Osteoblast (primary cell): ENCODE results near the genes SREBF1, TBC1D28 and ALDH3A1.

DNA sequence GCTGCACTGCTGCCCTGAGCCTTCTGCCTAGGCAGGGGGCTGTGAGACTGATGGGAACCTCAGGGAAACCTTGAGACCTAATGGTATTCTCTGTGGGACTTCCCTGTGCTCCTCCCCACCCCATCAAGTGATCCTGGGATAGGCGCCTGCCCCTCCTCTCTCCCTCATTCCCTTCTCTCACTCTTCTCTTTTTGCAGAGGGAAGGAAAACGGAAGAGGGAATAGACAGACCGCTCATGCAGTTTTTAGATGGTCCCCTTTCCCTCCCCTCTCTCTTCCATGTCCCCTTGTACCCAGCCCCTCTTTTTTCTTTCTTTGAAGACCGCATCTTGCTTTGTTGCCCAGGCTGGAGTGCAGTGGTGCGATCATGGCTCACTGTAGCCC, 20.0 kb downstream of the RAI1 start:
- CAGE, long polyA plus RNA, result no peak
- RRBS, result no CpG with 5 or more reads among the region's 5 CpGs

- CAGE, long polyA plus RNA, result no peak
- RRBS, result no CpG with 5 or more reads among the region's 11 CpGs
Measured at GRCh38 chr17:17816052-17816366, 20.8 kb downstream of the SREBF1 start.

DNA sequence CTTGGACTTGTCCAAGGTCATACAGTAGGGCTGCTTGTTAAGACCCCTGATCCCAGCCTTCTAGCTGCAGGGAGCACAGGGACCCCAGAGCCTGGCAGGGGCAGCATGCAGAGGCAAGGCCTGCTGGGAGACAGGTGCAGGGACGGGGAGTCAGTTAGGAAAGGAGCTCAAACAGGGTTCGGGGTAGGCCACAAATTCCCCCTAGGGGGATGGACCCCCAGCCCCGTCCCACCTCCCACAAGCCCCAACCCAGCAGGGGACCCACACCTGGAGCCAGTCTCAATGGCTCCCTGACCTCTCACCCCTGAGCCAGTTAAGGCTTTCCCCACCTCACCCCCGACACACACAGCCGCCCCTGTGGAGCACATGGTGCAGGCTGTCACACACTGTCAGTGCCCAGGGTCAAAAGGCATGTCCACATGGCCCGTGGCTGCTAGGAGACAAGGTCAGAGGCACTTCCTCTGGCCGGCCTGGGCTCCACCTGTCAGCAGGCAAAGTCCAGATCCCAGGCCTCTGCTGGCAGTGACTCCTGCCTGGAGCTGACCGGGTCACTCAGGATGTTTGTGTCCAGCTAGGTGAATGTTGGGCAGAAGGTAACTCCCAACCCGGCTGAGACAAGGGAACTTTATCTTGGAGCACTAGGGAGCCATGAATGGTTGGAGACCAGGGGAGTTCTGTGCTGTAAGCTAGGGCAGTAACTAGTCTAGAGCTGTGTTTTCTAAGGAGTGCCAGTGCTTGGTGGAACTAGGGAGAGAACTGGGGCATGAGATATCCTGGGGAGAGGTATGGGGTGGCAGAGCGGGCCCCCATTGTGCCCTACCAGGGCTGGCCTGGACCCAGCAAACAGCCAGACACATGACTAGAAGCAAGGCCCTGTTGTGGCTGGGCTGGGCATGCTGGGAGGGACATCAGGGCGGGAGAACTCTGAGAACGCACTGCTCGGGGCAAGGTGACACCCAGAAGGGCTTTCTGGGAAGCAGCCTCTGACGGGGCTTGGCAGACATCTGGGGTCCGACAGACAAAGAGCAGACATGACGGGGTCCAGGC, 6.0 kb downstream of the SREBF1 start:
- CAGE, long polyA plus RNA, result no peak
- RRBS, result 28% methylated on average over 3 of the region's 16 CpGs

GRCh38 chr17:17836457-17837277, at the start of gene SREBF1:
Gene SREBF1 (minus strand): TSS chr17:17836986.
- CAGE, long polyA plus RNA, result start-site peak on the minus strand at chr17:17836969-17836988, 131 and 103 reads in 2 replicates
- RRBS, result 3% methylated on average over 47 of the region's 95 CpGs

- CAGE, long polyA plus RNA, result no peak
- RRBS, result no CpG with 5 or more reads among the region's 5 CpGs
Measured at GRCh38 chr17:17840764-17841457, 4.1 kb upstream of the SREBF1 start.

DNA sequence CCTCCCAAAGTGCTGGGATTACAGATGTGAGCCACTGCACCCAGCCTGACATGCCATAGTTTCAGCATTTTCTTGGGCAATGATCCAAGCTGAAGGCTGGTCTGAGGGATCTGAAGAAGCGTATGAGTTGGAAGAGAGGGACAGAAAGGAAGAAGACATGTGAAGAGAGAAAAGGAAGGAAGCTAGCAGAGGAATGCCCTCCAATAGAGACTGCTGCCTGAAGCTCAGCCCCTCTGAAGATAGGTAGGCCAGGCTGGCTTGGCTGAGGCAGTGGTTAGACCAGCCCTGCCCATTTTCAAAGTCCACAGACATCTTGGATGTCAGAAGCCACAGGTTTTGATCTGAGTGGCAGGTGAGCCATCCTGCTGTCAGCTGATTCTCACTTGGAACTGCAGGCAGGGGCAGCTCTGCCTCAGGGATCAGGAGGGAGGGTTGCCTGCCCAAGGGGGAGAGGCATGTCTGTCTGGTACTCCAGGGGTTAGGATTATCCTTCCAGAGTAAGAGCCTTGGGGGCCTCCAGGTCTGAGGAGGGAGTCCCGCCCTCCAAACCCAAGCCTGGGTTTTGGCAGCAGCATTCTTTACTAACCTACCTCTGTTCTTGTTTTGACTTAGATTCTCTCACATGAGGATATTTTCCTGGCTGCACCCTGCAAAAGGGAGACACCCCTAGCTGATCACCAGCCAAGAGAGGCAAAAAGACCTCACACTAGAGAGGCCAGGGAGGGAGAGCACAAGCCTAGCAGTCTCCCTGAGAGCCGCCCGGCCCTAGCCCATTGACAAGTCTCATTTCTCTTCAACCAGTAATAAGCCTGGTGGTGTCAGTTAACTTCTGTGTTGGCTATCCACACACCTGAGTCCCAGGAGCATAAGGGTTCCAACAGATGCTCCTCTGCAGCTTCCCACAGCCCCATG, 18.3 kb upstream of the SREBF1 start:
- CAGE, long polyA plus RNA, result no peak
- RRBS, result no CpG with 5 or more reads among the region's 4 CpGs

GRCh38 chr17:18108794-18109063, 173 bp downstream of the MYO15A start:
- CAGE, long polyA plus RNA, result no peak
- RRBS, result no CpG with 5 or more reads among the region's 6 CpGs

- CAGE, long polyA plus RNA, result no peak
- RRBS, result no CpG with 5 or more reads among the region's 9 CpGs
Measured at GRCh38 chr17:18644329-18644707, at the start of gene TBC1D28. Gene TBC1D28 (minus strand): TSS chr17:18644391.

GRCh38 chr17:18963100-18963660, 11.2 kb downstream of the SLC5A10 start:
- CAGE, long polyA plus RNA, result no peak
- RRBS, result 39% methylated on average over 2 of the region's 11 CpGs

GRCh38 chr17:19001763-19002690, 2.5 kb downstream of the FAM83G start:
- CAGE, long polyA plus RNA, result no peak
- RRBS, result no CpG with 5 or more reads among the region's 12 CpGs

- CAGE, long polyA plus RNA, result no peak
- RRBS, result no CpG with 5 or more reads among the region's 41 CpGs
Measured at GRCh38 chr17:19088869-19089325, 38.5 kb upstream of the GRAPL start.

DNA sequence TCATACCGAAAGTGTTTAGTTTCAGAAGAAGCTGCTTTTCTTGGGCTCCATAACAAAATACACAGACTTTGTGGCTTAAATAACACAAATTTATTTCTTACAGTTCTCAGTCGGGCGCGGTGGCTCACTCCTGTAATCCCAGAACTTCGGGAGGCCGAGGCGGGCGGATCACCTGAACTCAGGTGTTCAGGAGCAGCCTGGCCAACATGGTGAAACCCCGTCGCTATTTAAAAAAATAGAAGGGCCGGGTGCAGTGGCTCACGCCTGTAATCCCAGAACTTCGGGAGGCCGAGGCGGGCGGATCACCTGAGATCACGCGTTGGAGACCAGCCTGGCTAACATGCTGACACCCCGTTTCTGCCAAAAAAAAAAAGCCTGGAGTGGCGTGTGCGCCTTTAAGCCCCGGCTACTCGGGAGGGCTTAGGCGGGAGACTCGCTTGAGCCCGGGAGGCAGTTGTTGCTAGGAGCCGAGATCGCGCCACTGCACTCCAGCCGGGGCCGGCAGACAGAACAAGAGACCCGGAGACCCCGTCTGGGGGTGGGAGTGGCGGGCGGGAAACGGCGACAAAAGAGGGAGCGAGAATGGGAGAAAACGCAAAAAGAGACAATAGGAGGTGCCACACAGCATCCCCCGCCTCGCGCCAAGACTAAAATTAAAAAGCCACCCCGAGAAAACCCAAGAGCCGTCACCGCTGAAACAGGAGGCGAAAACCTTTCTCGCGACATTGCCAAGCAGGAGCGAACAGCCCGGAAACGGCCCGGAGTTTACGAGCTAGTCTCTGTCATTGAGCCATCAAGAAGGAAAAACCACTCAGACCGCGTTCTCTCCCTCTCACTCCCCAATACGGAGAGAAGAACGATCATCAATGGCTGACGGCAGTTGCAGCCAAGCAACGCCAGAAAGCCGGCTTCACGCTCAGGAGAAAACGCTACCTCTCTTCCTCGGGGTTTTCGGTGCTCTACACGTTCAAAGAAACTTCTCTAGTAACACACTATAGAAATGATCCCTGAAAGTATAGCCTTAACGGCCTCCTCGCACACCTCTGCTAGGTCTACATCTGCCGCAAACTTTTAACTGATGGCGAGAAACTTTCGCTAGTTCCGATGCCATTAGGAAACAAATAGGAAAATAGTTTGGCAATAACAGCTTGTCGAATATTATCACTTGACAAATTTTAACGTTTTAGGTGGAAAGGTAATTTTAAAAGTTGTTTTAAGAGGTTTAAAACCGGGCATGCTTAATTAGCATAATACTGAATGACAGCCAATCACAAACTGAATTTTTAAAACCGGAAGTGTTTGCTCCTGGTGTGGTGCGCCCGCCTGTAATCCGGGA, 15.3 kb upstream of the GRAPL start:
- CAGE, long polyA plus RNA, result no peak
- RRBS, result no CpG with 5 or more reads among the region's 78 CpGs

DNA sequence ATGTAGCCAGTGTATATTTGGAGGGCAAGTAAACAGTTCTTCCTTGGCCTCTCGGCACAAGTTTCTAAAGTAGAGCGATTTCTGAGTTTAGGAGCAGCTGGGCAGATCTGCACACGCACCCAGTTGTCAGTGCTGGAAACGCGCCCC, 26.6 kb downstream of the EPN2 start:
- CAGE, long polyA plus RNA, result no peak
- RRBS, result no CpG with 5 or more reads among the region's 5 CpGs

GRCh38 chr17:19283962-19284578, 46.9 kb downstream of the EPN2 start:
- CAGE, long polyA plus RNA, result no peak
- RRBS, result no CpG with 5 or more reads among the region's 1 CpG

- CAGE, long polyA plus RNA, result no peak
- RRBS, result no CpG with 5 or more reads among the region's 29 CpGs
Measured at GRCh38 chr17:19336568-19337708, 25.6 kb downstream of the B9D1 start.

GRCh38 chr17:19386128-19387058, 597 bp downstream of the MFAP4 start:
- CAGE, long polyA plus RNA, result no peak
- RRBS, result no CpG with 5 or more reads among the region's 23 CpGs

DNA sequence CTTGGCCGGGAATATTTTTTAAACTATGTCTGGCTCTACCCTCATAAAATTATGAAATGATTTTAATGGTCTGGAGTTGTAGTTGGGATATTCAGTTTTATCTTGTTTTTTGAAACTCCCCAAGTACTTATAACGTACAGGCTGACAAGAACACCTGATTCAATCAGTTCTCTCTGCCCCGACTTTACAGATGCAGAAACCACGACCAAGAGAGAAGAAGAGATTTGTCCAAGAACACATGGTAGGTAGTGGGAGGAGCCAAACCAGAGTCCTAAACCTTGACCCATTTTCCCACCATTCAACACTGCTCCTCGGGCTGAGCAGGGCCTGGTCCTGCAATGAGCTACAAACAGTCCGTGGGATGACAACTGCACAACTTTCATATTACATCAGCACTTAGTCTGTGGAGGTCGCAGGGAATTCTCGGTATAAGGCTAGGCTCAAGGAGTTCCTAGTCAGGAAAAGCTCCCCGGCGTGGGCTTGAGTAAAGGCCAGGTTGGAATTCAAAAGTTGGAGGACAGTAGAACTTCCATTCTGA, 45.7 kb upstream of the SLC47A1 start:
- CAGE, long polyA plus RNA, result no peak
- RRBS, result no CpG with 5 or more reads among the region's 10 CpGs

DNA sequence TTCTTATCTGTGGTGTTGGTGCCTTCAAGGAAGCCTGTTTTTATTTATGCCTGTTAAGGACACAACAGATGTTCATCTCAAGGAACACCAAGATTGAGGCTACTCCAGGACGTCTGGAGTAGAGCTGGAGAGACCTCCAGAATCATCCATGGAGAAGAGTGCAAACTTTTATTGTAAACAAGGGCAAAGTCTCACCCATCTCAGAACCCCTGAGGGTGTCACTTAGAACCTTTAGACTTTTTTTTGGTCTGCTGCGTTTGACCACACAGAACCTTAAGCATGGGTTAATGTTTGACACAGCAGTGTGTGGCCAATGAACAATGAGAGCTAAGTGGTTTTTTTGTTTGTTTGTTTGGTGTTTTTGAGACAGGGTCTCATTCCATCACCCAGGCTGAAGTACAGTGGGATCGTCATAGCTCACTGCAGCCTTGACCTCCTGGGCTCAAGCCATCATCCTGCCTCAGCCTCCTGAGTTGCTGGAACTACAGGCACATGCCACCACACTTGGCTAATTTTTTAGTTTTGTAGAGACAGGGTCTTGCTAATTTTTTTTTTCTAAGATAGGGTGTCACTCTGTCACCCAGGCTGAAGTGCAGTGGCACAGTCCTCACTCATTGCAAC, 16.2 kb downstream of the SLC47A1 start:
- CAGE, long polyA plus RNA, result no peak
- RRBS, result no CpG with 5 or more reads among the region's 3 CpGs

DNA sequence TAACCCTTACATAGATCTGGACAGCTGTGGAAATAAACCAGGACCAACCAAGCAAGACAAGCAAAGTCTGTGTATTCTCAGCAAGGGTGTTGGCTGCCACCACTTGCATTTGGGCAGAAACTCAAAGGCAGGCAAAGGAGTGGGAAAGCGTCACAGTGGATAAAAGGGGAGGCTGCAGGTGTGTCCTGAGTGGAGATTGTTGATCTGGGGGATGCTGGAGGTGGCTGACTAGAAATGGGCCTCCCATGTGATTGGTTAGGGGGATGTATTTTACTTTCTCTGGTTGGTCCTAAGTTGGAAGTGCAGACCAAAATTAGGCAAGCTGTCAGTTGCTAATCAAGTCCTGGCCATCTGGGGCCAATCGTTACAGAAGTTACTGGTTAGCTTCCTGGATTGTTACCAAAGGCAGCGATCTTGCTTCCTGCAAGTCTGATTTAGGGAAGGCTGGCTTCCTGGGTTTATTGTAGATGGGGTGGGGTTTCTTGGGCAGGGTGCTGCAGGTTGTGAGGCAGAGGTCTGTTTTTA, 36.6 kb downstream of the SLC47A1 start:
- CAGE, long polyA plus RNA, result no peak
- RRBS, result no CpG with 5 or more reads among the region's 3 CpGs

DNA sequence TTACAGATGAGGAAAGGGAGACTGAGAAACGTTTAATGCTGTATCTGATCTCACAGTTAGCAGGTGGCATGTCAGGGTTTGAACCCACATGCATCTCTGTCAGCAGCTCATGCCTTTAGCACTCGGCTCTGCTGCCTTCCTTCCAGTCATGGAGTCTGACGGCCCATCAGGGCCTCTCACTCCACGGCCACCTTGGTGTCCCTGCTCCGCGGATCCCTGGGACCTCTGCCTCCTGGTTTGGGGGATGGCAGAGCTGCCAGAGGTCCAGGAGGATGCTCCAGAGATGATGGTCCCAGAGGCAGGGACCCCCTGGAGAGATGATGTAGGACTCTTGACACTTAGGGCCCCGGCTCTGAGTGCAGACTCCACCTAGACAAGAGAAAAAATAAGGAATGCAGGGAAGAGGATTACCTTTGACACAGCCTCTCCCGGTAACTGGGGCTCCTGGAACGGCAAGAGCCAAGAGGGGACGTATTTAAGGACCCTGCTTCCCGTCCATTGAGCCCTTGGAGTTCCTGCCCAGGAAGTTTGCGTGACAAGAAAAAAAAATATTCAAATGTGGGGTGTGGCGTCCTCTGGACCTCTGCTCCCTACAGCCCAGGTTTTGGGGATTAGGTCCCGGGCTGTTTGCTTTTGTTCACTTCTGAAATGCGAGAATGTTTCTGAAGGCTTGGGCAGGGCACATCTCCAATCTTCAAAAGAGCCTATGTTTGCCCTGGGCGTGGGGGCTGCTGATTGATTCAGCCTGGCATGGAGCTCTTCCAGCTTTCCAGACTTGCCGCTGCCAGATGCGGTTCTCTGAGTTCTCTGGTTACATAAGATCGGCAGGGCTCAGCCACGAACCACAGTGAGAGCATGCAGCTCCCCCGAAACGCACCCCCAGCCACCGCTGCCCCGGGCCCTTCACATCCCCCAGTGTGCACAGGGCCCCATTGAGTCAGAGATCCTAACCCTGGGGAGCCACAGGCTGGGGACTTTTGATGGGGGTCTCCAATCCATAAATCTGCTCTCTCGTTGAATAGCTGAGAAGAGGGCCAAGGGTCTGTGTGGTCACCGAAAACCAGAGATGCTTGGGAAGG, at the start of gene ALDH3A1:
Gene ALDH3A1, minus strand, starts transcription at position 451 of the 1,079 bp plus-strand sequence.
- CAGE, long polyA plus RNA, result no peak
- RRBS, result 67% methylated on average over 2 of the region's 26 CpGs